ENCODE measurements around a stretch of chr1.

DNA sequence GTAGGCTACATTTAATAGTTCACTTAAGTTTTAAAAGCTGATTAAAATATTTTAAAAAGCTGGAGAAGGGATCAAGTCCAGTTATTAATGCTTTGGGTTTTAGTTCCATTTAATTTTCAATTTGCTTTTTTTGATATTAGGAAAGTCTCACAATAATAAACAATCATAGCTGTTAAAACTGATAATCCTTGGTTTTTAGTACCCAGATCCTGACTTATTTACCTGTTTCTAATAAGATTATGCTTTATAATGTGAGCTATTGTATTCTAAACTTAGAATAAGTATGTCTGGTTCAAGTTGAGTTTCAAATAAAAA, 3.3 kb downstream of the TOR1AIP1 start:
- PRO-cap, 4 experiments = no peak in any of the 4 experiments
- RAMPAGE, long total RNA, 4 experiments = no peak in any of the 4 experiments

GRCh38 chr1:179951799-179952184, 2.8 kb upstream of the CEP350 start:
- PRO-cap, 4 experiments = no peak in any of the 4 experiments
- RAMPAGE, long total RNA, 4 experiments = no peak in any of the 4 experiments

- PRO-cap, 4 experiments = no peak in any of the 4 experiments
- RAMPAGE, long total RNA, 4 experiments = no peak in any of the 4 experiments
These were observed 89.7 kb upstream of the QSOX1 start for GRCh38 chr1:180064796-180065573.

DNA sequence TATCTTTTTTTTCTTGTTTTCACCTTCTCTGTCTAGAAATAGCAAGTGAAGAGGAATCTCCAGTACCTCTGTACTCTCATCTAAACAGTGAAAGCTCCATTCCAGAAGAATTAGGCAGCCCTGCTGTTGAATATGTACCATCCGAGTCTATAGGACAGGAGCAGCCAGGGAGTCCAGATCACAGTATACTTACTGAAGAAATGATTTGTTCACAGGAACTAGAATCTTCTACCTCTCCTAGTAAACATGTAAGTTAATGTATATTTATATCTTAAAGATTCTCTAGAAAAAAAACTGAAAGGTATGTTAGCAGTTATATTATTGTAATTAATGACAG, 76.3 kb upstream of the QSOX1 start:
- PRO-cap, 4 experiments = no peak in any of the 4 experiments
- RAMPAGE, long total RNA, 4 experiments = no peak in any of the 4 experiments

- PRO-cap, 4 experiments = no peak in any of the 4 experiments
- RAMPAGE, long total RNA, 4 experiments = no peak in any of the 4 experiments
These were observed 60.7 kb upstream of the QSOX1 start for GRCh38 chr1:180093981-180094266.

GRCh38 chr1:180157329-180158102, 2.8 kb downstream of the QSOX1 start:
- PRO-cap, 4 experiments = no peak in any of the 4 experiments
- RAMPAGE, long total RNA, 4 experiments = no peak in any of the 4 experiments

GRCh38 chr1:180173970-180174373, 19.3 kb downstream of the QSOX1 start:
- PRO-cap, 4 experiments = no peak in any of the 4 experiments
- RAMPAGE, long total RNA, 4 experiments = no peak in any of the 4 experiments

- PRO-cap, 4 experiments = no peak in any of the 4 experiments
- RAMPAGE, long total RNA, 4 experiments = no peak in any of the 4 experiments
These were observed 23.9 kb downstream of the QSOX1 start for GRCh38 chr1:180178524-180179082.

GRCh38 chr1:180185489-180185831, 30.8 kb downstream of the QSOX1 start:
- PRO-cap, 4 experiments = no peak in any of the 4 experiments
- RAMPAGE, long total RNA, 4 experiments = no peak in any of the 4 experiments

GRCh38 chr1:180200361-180200803, 29.7 kb upstream of the LHX4 start:
- PRO-cap, 4 experiments = no peak in any of the 4 experiments
- RAMPAGE, long total RNA, 4 experiments = no peak in any of the 4 experiments

GRCh38 chr1:180234354-180235378, 4.6 kb downstream of the LHX4 start:
- PRO-cap, 4 experiments = no peak in any of the 4 experiments
- RAMPAGE, long total RNA, 4 experiments = no peak in any of the 4 experiments

DNA sequence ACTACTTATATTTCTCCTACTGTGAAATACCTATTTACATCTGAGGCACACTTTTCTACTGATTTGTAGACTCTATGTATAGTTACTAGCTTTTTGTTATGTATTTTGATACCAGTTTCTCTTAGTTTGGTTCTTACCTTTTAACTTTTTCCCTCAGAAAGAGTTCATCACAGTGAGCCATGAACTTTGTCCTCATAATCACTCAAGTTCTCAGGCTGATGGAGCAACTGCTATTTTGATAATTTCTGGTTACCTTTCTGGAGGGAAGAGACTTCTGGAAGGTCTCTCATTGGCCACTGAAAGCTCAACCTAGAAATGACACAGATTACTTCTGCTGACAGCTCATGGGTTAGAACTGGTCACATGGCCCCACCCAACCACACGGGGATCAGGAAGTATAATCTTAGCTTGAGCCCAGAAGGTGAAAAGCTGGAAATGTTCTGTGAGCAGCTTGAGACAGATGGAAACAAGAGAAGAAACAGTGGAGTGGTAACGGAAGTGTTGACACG, 22.2 kb upstream of the XPR1 start:
- PRO-cap, 4 experiments = no peak in any of the 4 experiments
- RAMPAGE, long total RNA, 4 experiments = no peak in any of the 4 experiments

DNA sequence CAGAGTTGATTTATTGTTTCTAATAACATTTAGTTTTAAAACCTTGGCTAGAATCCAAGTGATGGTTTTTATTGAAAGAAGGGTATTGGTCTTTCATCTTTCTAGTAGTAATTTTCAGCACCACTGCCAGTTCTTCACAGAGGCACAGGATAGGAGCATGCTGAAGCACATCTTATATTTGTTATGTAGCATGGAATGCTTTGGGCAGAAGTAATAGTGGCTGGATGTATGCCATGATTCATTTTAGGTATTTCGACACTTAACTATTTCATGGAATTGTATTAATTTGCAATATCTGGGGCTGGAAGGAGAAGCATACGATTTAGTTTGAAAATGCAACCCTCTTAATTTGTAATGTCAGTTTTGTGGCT, 1.9 kb downstream of the XPR1 start:
- PRO-cap, 4 experiments = no peak in any of the 4 experiments
- RAMPAGE, long total RNA, 4 experiments = no peak in any of the 4 experiments

- PRO-cap, 4 experiments = no peak in any of the 4 experiments
- RAMPAGE, long total RNA, 4 experiments = no peak in any of the 4 experiments
These were observed 12.9 kb downstream of the KIAA1614 start for GRCh38 chr1:180925538-180926097.

- PRO-cap, 4 experiments = peak in 1 of 4 experiments; most common minus-strand start chr1:181062907 (in 1)
- RAMPAGE, long total RNA, 4 experiments = no peak in any of the 4 experiments
These were observed 26.1 kb upstream of the IER5 start for GRCh38 chr1:181061862-181063321.

GRCh38 chr1:181078327-181078744, 10.2 kb upstream of the IER5 start:
- PRO-cap, 4 experiments = no peak in any of the 4 experiments
- RAMPAGE, long total RNA, 4 experiments = no peak in any of the 4 experiments

GRCh38 chr1:181087045-181088100, 1.1 kb upstream of the IER5 start:
- PRO-cap, 4 experiments = peak in 3 of 4 experiments; most common plus-strand start chr1:181087583 (in 2); most common minus-strand start chr1:181087549 (in 2)
- RAMPAGE, long total RNA, 4 experiments = no peak in any of the 4 experiments

DNA sequence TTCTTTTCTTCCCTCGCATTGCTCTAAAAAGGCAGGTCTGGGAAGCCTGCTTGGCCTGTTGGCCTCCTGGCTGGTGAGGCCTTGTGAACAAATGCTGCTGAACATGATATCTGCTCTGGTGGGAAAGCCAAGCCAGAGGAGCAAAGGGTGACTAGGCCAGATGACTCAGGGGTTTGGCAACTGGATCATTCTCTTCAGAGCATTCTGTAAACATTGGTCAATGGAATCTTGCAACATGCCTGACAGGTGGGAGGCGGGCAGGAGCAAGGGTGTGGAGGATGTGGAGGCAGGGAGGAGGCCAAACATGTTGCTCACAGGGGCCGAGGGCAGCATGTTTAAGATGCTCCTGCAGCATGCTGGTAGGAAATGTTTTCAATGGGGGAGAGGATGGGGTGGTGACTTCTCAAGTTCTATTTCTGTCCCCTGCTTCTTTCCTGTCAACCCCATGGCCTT, 24.0 kb downstream of the IER5 start:
- PRO-cap, 4 experiments = no peak in any of the 4 experiments
- RAMPAGE, long total RNA, 4 experiments = no peak in any of the 4 experiments

GRCh38 chr1:181134517-181135438, 46.3 kb downstream of the IER5 start:
- PRO-cap, 4 experiments = peak in 3 of 4 experiments; most common plus-strand start chr1:181134969 (in 1); most common minus-strand start chr1:181135098 (in 2)
- RAMPAGE, long total RNA, 4 experiments = start-site peak on the plus strand in 4 of 4 experiments, at chr1:181135066-181135099 at its widest, 9 to 15 reads per replicate

DNA sequence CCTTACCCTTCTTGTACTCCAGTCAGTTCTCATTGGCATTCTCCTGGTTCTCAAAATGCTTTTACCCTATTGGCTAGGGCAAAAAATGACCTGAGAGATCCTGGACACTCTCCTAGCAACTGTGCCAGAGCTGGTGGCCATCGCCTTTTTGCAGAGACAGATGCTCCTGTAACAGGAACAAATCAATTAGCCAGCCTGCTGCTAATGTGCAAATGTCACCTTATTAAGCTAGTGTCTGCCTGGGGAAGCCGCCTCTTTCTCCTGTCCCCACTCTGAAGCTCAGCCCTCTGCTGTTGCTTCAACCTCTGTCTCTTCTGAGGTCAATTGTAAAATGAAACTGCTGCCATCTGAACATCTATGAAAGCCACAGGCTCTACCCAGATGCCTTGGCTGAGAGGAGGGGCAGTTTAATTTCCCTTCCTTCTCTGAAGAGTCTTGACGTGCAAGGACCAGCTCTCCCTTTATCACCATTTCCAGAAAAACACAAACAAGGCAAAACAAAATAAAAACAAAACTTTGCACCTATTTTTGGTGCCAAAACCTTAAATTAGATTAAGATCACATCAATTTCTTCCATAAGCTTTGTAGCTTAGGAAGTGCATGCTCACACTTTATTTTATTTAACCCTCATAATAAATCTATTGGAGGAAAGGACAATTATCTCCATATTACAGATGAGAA, 85.4 kb upstream of the CACNA1E start:
- PRO-cap, 4 experiments = peak in 3 of 4 experiments; most common plus-strand start position 410 of the sequence (in 3); most common minus-strand start position 316 of the sequence (in 3)
- RAMPAGE, long total RNA, 4 experiments = no peak in any of the 4 experiments

All from spleen (tissue), 7 donors.